ENCODE measurements around a stretch of chr16.

DNA sequence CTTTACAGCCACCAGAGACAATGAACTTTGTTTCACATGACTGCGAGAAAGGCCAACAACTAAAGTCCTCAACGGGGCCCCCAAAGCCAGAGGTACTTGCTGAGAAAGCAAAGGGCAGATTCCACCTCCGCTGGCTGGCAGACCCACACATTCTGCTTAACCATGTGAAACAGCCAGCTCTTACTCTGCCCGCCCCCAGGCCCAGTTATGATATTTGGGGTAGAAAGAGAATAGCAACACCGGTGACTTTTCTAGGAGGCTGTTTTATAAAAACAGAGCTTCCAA lies 21.4 kb downstream of the DCUN1D3 start:
- RRBS: no CpG with 5 or more reads among the region's 5 CpGs

DNA sequence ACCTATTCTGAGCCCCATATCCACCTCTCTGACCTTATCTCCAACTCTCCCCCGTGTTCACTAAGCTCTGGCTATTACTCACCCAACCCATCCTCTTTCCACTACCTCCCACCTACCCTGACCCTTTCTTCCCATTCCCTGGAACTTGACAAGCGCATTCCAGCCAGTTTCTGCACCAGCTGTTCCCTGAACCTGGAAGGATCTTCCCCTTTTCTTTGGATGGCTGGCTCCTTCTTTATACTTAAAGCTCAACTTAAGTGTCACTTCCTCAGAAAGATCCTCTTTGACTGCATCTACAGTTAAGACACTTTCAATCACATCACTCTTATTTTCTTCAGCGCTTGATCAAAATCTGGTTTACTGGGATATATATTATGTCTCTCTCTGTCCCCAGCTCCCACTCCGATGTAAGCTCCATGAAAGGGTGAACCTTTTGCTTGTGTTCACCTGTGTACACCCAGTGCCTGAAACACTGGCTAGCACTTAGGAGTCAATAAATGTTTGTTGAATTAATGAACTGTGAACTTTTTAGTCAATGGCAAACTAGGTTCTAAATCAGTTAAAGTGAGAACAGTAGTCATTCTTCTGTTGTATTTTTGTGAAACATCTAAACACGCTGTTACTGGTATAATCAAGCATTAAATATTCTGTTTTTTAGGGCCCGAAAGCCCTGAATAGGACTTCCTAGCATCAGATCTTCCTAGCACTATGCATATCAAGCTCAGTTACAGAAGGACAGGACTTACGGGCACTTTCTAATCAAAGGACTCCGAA lies 2.0 kb downstream of the DCUN1D3 start:
- RRBS: no CpG with 5 or more reads among the region's 8 CpGs

DNA sequence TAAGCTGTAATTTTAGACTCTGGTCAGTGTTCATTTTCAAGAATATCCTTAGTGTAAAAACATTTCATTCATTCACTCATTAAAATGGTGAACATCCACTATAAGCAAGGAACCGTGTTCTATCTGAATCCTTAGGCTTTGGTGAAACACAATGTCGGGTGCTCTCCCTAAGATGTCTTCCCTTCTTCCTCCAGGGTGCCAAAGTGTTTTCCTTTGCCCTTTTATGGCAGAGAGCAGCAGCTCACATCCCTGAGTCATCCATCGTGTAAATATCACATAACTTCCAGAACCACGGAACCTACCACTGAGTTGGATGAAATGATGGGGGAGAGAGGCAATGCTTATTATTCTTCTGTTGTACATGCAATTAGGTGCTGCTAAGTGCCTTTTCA lies 50.2 kb downstream of the DNAH3 start:
- RRBS: no CpG with 5 or more reads among the region's 4 CpGs

- RRBS: under 1% methylated on average over 10 of the region's 38 CpGs
Measured at GRCh38 chr16:21300228-21301213, 22.4 kb upstream of the CRYM start.

- RRBS: 1% methylated on average over 7 of the region's 123 CpGs
Measured at GRCh38 chr16:21501514-21502538, 97.6 kb upstream of the METTL9 start.

GRCh38 chr16:21513422-21514063 lies 85.8 kb upstream of the METTL9 start:
- RRBS: no CpG with 5 or more reads among the region's 21 CpGs

DNA sequence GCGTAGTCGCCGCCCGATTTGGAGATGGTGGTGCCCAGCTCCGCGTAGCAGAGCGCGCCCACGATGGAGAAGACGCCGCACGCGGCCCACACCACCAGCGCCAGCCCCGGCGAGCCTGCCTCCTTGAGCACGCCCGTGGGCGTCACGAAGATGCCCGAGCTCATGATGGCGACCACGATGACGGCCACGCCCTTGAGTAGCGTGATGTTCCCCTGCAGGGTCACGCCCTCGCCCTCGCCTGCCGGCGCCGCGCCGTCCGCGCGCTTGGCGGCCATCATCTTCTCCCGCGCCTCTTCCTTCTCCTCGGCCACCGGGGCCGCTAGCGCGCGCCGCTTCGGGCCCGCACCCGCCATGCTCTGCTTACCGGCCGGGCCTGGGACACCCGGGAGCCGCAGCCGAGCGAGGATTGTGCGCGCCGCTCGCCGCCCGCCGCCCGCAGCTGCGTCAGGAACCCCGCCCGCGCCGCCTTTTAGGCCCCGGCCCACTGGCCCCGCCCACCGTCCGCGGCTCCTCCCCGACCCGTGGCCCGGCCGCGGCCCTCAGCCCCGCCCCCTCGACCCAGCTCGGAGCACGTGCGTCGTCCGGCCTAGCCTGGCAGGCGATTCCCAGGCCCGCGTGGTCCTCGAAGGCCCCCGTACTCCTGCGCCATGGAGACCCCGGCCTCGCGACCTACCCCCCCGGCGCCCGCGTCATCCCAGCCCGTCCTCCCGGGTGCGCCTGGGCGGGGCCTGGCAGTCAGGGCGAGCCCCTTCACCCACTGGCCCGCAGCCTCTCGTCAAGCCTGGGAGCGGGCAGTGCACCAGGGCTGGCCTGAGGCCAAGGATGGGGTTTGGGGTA lies 79.1 kb upstream of the METTL9 start:
- RRBS: under 1% methylated on average over 7 of the region's 107 CpGs

DNA sequence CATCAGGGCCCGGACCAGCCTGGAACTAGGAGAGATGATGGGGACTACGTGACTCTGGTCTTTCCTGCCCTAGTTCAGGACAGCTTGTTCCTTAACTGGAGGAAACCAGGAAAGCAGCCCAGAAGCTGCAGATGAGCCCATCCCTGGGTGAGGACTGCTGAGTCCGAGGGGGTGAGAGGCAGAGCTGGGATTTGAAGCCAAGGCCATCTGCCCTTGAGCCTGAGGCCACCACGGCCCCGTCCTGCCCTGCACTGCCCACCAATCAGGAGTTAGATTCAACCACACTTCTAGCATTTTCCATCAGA lies 55.8 kb upstream of the METTL9 start:
- RRBS: no CpG with 5 or more reads among the region's 5 CpGs

- RRBS: no CpG with 5 or more reads among the region's 12 CpGs
Measured at GRCh38 chr16:21598228-21598929, 998 bp upstream of the METTL9 start.

- RRBS: no CpG with 5 or more reads among the region's 15 CpGs
Measured at GRCh38 chr16:21636847-21637338, 15.5 kb downstream of the IGSF6 start.

DNA sequence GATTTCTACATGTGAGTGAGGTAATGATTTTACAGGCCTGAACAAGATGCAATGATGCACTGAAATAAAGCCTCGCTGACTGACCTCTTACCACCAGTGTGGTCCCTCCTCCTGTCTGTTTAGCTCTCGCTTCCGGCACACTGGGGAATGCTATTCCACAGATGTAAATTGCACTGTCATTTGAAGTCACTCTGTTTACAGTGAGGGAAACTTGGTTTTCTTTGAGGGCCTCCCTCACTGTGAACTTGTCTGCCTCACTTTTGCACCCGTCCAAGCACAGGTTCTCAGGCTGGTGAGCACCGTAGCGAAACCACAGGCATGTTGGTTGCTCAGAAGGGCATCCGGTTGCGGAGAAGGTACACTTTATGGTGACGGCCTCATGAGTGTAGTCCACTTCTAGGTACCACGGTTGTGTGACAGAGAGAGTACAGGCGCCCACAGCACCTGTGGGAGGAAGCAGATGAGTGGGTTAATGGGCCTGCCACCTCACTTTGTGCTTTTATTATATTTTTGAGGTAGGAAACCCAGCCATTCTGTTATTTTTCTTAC lies 5.3 kb downstream of the IGSF6 start:
- RRBS: no CpG with 5 or more reads among the region's 11 CpGs

DNA sequence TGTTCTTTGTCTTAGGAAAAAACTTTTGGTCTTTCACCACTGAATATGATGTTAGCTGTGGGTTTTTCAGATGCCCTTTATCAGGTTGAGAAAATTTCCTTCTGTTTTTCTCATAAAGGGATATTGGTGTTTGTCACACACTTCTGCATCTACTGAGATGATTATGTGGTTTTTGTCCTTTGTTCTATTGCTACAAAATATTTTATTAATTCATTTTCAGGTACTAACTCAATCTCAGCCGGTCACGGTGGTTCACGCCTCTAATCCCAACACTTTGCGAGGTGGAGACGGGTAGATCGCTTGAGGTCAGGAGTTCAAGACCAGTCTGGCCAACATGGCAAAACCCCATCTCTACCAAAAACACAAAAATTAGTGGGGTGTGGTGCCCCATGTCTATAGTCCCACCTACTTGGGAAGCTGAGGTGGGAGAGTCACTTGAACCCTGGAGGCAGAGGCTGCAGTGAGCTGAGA lies 49.2 kb downstream of the NPIPB4 start:
- RRBS: no CpG with 5 or more reads among the region's 6 CpGs

- RRBS: no CpG with 5 or more reads among the region's 51 CpGs
Measured at GRCh38 chr16:21819969-21820787, 37.4 kb downstream of the NPIPB4 start.

DNA sequence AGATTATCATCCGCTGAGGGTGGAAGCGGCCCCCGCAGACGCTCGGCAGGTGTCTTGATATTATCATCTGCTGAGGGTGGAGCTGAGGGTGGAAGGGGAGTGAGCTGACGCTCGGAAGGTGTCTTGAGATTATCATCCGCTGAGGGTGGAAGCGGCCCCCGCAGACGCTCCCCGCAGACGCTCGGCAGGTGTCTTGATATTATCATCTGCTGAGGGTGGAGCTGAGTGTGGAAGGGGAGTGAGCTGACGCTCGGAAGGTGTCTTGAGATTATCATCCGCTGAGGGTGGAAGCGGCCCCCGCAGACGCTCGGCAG lies 21.9 kb downstream of the NPIPB4 start:
- RRBS: no CpG with 5 or more reads among the region's 21 CpGs

- RRBS: no CpG with 5 or more reads among the region's 14 CpGs
Measured at GRCh38 chr16:21837205-21837652, 20.3 kb downstream of the NPIPB4 start.

DNA sequence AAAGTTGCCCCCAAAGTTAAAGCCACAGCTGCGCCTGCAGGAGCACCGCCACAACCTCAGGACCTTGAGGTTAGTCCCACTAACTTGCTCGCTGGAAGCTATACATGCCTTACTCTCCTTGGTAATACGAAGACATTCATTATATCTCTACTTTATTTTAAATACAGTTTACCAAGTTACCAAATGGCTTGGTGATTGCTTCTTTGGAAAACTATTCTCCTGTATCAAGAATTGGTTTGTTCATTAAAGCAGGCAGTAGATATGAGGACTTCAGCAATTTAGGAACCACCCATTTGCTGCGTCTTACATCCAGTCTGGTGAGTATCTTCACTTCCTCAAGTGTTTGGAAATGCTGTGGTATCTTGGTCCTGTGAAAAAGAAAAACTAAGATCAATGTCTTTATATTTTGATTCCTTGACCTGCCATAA lies 4.1 kb downstream of the UQCRC2 start:
- RRBS: no CpG with 5 or more reads among the region's 5 CpGs

DNA sequence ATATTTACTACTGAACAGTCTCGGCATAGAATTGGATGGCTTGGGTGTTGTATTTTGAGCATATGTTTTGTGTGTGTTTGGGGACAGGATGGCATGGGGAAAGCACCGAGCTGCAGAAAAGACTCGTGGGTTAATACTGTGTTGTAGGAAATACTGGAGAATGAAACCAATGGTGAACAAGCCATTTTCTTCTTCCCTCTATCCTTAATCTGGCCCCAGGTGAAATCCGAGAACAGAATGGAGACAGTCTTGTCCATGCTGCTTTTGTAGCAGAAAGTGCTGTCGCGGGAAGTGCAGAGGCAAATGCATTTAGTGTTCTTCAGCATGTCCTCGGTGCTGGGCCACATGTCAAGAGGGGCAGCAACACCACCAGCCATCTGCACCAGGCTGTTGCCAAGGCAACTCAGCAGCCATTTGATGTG lies 18.6 kb downstream of the UQCRC2 start:
- RRBS: no CpG with 5 or more reads among the region's 7 CpGs

- RRBS: 5% methylated on average over 8 of the region's 28 CpGs
Measured at GRCh38 chr16:22008612-22009127, 759 bp downstream of the MOSMO start.

- RRBS: no CpG with 5 or more reads among the region's 1 CpG
Measured at GRCh38 chr16:22026801-22027088, 18.8 kb downstream of the MOSMO start.

- RRBS: no CpG with 5 or more reads among the region's 7 CpGs
Measured at GRCh38 chr16:22194688-22195111, 11.4 kb upstream of the EEF2K start.

All from SK-N-MC (cell line).